OVCAR3 (cell line): ENCODE results near the genes PSMD10 and COL4A6.

GRCh38 chrX:106169408-106169877 is 1.3 kb downstream of the PWWP3B start:
- RRBS: no CpG with 5 or more reads among the region's 3 CpGs

GRCh38 chrX:106950434-106950753 is 30.2 kb downstream of the CLDN2 start:
- RRBS: no CpG with 5 or more reads among the region's 2 CpGs

GRCh38 chrX:107451123-107451510 is 1.7 kb downstream of the FRMPD3 start:
- RRBS: 38% methylated on average over 3 of the region's 14 CpGs

- RRBS: no CpG with 5 or more reads among the region's 5 CpGs
Observed at GRCh38 chrX:107629563-107629919, 1.2 kb downstream of the PRPS1 start.

DNA sequence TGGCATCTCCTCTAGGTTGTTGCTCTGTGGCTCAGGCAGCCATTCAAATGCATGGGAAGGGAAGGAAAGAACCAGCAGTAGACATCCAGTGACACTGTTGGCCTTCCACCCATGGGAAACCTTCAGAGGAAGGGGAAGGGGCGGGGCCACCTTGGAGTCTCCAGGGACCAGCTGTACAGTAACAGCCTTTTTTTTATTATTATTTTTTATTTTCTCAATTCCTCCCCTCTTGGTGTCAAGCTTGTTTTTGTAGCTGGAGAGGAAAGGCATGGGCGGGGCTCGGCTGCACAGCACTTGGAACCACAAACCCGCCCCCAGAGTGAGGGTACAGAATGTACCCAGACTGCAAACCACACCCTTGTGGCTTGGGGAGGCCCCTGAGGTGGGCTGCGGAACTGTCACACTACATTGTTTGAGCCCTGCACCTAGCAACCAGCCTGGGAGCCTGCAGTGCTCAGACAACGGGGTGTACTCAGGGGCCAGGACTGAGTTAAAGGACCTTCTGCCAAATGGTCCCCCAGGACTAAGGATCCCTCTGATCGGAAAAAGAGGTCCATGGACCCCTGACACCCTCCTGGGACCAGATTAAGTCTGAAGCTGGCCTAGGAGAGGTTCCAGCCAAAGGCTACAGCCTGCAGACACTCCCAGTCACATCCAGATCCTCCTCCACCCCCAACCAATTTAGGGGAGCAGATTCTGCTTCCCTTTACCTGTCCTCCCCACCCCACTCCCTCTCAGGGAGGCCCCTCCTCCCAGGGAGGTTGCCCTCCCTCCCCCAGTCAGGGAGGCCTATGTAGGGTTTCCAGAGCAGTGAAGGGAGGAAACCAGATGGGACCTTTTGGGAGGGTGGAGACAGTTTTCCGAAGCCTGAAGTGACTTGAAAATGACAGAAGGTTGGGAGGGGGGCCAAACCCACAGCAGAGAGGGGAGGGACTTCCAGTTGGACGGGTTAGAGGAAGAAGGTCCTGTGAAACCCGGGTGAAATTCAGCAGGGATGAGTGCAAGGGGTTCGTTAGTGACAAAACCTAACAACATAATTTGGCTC is 45.9 kb downstream of the PRPS1 start:
- RRBS: no CpG with 5 or more reads among the region's 11 CpGs

GRCh38 chrX:107700281-107700719 is 72.0 kb downstream of the PRPS1 start:
- RRBS: no CpG with 5 or more reads among the region's 3 CpGs

DNA sequence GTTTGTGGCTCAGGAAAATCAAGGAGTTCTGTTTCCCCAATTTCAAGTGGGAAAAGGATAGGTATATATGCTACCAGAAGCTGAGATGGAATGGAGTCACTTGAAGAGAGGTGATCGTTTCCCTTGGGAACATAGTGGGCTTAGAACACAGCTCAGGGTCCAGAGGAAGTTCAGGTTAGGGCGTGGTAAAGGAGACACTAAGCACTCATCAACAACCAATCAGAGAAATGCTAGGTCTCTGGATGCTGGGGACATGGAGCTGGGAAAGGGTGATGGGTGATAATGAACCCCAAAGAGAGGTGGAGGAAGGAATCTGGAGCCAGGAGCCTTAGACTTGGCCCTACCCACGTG is 63.5 kb downstream of the TSC22D3 start:
- RRBS: no CpG with 5 or more reads among the region's 3 CpGs

DNA sequence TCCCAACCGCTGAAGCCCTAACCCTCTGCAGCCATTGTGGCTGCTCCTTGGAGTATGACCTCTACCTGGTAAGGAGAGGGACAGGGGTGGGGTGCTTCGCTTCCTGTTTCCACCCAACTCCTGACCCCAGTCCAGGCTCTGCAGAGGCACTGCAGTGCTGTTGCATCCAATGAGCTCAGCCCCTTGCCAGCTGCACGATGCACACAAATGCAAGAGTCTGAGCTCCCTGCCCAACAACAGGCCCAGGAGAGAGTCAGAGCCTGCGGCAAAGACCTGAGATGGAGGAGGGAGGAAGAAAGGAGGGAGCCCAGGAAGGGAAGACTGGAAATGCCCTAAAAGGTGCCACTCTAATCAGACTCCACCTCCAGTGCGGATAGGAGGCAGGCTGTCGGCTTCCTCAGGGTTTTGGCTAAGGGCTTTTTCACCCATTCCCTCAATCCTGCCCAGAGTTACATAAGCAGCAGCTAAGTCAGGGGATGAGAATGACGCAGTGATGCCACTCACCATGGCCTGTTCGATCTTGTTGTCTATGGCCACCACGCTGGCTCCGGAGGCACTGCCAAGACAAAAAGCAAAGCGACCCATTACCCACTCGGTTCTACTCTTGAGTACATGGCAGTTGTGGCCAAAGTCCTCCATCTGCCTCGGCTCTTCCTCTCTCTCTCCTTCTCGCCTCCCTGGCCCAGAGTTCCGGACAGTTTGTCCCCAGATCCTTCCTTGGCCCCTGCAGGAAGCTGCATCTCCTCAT is 60.0 kb downstream of the TSC22D3 start:
- RRBS: 7% methylated on average over 2 of the region's 15 CpGs

DNA sequence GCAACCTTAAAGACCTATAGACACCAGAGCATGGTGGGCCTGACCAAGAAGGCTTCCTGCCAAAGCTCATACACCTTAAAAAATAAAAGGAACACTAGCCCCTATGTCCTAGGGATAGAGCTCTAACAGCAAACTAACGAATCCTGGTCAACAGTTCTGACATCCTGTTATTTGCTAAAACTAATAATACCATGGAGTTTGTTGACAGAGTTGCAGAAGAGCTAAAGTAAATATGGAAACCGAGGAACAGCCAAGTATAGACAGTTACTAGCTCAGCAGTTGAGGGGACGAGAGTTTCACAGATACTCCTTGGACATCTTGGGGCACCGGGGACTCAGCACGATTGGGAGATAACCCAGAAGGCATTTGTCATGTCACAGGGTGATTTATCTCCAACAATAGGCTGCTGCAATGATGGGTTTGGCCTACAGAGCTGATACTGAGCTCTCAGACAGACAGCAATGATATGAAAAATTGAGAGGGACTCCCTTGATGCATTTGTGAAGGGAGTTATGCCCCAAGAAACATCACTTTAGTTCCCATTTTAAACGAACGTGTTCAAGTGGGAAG is 48.8 kb downstream of the TSC22D3 start:
- RRBS: no CpG with 5 or more reads among the region's 7 CpGs

- RRBS: no CpG with 5 or more reads among the region's 9 CpGs
Observed at GRCh38 chrX:107729237-107730084, 46.1 kb downstream of the TSC22D3 start.

- RRBS: no CpG with 5 or more reads among the region's 11 CpGs
Observed at GRCh38 chrX:107730364-107731691, 44.8 kb downstream of the TSC22D3 start.

GRCh38 chrX:107741247-107742315 is 34.0 kb downstream of the TSC22D3 start:
- RRBS: no CpG with 5 or more reads among the region's 16 CpGs

DNA sequence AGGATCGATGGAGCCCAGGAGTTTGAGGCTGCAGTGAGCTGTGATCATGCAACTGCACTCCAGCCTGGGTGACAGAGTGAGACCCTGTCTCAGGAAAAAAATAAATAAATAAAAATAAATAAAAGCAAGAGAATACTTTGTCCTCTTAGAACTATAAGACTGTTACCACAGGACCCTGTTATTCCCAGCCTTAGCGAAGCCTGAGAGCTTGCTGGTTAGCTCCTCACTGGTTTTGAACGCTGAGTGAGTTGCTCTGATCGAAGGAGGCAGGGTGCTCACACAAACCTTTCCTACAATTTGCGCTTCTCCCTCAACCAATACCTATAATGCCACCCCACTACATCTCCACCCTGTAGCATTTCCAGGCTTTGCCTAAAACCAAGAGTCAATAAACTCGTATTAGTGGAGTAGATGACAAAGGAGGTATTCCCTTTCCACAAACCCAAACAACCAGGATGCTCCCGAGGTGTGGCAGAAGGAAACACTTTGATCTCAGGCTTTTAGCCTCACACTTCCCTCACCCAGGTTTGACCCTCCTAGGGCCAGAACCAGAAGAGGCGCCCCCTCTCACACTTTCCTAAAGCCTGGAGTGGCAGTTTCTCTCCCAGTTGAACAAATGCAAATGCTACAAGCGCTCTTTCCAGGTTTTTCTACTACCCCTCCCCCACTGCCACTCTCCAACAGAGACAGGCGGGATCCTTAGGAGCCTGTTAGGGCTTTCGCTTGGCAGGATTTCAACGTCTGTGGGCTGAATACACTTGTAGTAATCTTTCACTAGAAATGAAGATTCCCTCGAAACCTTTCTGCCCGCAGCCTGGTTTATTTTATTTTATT is 2.6 kb downstream of the TSC22D3 start:
- RRBS: no CpG with 5 or more reads among the region's 14 CpGs

DNA sequence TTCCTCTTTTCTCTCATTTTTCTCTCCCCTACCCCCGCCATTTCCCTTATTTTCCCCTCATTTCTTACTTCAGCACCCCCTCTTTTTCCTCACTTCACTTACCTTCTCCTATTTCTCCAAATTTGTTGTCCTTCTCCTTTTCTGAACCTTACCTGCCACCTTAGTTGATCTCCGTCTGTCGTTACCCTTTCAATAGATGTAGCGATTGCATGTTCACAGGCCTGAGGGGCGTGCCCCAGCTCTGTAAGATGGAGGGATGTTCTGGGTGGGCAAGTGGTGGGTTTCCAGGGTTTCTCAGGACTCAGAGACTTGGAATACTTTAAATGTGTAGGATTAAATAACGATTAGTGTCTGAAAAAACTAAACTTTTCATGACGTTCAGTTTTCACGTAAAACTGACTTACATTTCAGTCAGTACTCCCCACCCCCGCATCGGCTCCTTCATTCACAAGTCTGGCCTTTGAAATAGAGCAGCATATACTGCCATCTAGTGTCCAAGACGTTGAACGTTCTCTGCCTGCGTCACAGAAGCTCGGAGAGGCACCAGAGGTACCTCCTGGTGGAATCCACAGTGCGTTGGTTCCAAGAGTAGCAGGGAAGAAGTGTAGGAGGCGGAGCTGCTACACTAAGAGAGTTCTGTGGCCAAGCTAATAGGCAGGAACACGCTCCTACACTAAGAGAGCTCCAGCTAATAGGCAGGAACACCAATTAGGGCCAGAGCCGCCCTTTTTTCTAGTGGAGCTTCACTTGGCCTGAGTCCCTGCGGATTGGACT is 478 bp upstream of the NCBP2L start:
- RRBS: no CpG with 5 or more reads among the region's 19 CpGs

GRCh38 chrX:108090863-108091937 is at the start of gene PSMD10:
Gene PSMD10, minus strand, starts transcription at chrX:108091542.
- RRBS: 9% methylated on average over 20 of the region's 69 CpGs

- RRBS: no CpG with 5 or more reads among the region's 2 CpGs
Observed at GRCh38 chrX:108131384-108131918, 39.9 kb downstream of the ATG4A start.

DNA sequence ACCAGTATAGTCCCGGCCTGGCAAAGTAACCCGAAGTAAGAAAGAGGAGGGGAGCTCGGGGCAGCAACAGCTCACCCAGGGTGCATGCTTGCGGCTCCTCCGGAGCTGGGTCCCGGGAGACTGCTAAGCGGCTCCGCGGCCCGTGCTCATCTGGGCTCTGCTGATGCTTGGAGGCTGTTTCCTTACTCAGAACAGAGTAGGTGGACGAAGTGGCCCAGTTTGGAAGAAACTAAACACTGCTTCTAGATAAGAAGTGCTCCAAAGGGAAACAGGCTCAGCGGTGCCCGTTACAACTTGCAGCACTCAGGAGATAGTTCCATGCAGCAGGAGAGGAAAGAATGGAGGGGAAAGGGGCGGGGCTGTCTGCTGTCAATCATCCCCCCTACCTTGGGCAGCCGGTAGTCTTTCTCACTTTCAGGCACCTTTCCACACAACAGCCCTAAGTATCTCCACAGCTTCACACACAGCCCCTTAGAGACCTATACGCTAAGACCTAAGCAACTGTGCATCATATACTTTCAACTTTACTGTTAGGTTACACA is at the start of gene COL4A6:
TSS of gene COL4A6 (minus strand) at position 312 of the 542 bp plus-strand sequence.
- RRBS: 15% methylated on average over 4 of the region's 16 CpGs

DNA sequence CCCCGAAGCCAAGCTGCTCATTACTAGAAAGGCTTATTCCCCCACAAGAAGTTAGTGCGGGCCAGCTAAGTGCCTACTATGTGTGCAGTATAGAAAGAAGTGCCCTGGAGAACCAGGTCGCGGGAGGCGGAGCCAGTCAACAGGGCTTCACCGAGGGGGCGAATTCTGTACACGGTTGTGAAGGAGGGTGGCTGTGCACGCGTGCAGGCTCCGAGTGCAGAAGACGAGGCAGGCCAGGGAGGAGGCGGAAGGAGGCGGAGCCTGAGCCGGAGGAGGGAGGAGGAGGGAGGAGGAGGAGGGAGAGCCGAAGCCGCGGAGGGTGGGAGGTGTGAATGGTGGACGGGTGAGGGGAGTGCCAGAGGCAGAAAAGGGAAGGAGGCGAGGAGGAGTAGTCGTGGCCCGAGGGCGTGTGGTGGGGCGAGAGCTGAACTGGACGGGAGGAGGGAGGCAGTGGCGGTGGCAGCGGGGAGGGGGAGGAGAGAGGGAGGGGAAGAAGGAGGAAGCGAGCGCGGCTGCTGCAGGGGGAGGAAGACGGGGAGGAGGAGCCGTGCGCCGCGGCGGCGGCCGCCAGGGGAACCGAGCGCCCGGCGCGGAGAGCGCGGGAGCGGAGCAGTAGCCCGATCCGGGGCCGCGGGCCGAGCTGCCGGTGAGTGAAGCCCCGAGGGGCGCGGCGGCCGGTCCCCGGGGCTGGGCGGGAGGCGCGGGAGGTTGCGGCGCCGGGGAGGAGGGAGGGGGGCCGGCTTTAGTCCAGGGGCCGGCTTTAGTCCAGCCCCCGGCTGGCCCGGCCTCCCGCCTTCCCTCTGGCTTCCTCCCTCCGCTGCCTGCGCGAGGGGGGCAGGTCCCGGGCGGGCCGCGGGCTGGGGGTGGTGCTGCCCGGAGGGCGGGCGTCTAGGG is 540 bp upstream of the TMEM164 start:
- RRBS: 32% methylated on average over 19 of the region's 79 CpGs

DNA sequence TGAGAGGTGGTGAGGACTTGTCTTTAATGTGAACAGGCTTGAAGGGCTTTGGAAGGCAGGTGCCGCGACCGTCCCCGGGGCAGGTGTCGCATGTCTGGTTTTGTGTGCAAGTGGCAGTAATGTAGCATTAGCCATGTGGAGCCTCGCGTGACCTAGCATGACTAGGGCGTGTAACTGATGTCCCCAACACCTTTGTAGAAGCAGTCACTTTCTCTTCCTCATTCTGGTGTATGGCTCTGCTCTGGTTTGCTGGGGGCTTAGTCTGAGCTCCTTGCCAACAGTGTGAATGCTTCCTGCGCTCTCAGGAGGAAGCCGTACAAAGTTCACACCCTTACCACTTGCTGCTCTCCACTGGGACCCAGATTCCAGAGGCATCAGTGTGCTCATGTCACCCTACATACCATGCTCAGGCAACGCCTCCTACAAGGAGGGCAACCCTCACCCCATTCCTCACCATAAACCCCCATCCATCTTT is 145.6 kb downstream of the AMMECR1 start:
- RRBS: no CpG with 5 or more reads among the region's 11 CpGs